ENCODE data around the genes SLC25A19 and SMIM6.

GRCh38 chr17:75251756-75252171 is 9.6 kb downstream of the GGA3 start:
- PRO-cap = no peak

GRCh38 chr17:75254061-75254790 is 7.2 kb downstream of the GGA3 start:
- PRO-cap = no peak

DNA sequence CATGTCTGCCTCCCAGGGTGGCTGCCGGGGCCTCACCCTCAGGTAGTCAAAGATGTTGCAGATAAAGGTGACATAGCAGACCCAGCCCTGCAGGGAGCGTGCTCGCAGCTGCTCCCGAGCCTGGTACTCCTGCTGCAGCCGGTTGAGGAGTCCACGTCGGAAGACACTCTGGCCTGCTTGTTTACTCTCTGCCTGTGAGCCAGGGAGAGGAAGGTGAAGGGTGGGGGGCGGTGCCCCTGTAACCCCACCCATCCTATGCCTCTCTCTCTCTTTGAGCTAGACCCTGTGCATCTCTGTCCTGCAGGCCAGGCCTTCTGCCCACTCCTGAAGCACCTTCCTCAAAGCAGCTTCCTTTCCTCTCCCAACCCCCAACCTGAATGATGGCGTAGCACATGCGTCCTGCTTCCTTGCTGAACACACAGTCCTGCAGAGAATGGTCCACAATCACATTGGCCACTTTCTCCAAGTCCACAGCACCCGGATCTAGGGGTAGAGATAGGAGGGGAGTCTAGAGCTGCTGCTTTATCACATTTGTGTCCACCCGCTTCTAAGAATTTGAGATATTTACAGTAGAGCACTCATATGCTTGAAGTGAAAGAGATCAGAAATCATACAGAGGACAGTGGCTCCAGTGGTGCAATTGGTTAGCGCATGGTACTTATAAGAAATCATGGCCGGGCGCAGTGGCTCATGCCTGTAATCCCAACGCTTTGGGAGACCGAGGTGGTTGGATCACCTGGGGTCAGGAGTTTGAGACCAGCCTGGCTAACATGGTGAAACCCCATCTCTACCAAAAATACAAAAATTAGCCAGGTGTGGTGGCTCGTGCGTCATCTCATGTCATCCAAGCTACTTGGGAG is 3.1 kb downstream of the MIF4GD start:
- PRO-cap = no peak

DNA sequence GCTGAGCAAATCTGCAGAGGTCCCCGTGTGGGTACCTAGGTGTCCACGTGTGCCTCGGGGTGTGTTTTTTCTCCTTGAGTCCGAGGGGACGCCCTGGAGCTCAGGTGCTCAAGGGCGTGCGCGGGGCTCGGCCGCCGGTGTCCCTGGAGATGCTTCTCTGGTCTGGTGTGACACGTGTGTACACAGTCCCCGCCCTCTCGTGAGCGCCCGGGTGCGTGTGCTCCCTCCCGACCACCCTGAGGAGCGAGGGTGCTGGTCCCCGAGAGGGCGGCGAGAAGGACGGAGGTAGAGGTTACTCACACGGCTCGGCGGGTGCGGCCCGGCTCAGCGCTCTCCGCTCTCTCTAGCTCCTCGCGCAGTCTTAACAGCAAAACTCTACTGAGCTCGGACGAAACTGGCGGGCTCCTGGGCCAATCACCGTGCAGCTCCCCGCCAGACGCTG is at the start of gene SLC25A19:
Gene SLC25A19, minus strand, starts transcription at position 380 of the 442 bp plus-strand sequence.
- PRO-cap = bidirectional peak, plus-strand start outside the sequence, minus-strand start at position 345 of the sequence

DNA sequence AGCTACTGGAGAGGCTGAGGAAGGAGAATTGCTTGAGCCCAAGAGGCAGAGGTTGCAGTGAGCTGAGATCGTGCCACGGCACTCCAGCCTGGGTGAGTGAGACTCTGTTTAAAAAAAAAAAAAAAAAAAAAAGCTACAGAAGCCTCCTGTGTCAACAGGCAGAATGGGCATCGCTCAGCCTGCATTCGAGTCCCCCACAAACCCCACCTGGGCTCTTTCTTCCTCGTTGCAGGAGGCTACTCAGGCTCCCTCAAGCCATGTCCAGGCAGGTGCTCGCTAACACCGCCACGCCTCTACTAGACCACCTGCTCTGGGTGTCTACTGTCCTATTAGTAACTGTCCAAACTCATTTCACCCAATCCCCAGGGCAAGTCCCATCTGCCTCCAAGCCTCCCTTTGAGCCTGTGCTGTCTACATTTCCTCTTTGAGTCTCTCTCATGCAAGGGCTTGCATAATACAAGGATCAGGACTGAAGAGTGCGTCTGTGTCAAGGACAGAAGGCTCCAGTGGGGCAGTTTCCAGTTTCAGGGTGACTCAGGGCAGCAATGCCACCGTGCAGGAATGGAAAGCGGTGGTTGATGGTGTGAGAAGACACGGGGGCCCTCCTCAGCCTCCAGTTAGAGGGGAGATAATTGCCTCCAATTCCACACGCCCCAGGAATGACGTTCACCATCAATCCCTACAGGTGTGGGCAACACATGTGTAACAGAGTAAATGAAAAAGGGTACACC is 24.5 kb upstream of the SLC25A19 start:
- PRO-cap = no peak

- PRO-cap = no peak
Observed at GRCh38 chr17:75337003-75337516, 47.8 kb upstream of the SLC25A19 start.

DNA sequence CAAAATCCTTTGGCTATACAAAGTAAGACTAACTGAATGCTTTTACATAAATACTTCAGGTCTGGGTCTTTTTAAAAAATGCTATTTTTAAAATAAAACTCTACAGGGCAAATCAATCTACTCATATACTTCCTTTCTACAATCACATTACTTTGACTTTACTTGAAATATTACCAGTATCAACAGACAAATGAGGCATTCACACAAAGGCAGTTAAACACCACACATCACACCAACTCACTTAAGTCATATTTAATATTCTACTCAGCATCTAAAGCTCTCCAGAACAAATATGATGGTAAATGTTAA is 12.4 kb downstream of the GRB2 start:
- PRO-cap = no peak

DNA sequence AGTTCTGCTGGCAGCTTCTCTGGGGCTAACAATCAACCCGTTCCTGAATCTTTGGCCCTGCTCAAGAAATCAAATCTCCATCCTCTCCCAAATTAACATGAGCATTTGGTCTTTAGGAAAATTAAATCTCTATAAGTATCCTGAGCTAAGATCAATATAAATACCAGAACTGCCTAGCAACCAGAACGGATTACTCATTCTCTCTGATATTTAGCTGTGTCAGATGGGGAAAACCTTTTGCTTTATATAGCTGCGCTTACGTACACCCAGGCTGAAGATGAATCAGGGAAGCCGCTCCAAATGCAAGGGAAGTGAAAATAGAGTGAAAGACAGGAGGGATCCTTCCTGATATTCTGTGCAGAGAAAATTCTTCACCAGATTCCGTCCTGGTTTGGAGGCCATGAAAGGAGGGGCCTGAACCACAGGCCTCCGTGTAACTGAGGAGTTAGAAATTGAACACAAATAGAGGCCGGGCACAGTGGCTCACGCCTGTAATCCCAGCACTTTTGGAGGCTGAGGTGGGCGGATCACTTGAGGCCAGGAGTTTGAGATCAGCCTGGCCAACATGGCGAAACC is 23.4 kb upstream of the GRB2 start:
- PRO-cap = unidirectional peak, plus-strand start at position 274 of the sequence

- PRO-cap = no peak
Observed at GRCh38 chr17:75468802-75469404, 12.5 kb downstream of the TMEM94 start.

- PRO-cap = no peak
Observed at GRCh38 chr17:75487503-75488194, 27.7 kb downstream of the CASKIN2 start.

DNA sequence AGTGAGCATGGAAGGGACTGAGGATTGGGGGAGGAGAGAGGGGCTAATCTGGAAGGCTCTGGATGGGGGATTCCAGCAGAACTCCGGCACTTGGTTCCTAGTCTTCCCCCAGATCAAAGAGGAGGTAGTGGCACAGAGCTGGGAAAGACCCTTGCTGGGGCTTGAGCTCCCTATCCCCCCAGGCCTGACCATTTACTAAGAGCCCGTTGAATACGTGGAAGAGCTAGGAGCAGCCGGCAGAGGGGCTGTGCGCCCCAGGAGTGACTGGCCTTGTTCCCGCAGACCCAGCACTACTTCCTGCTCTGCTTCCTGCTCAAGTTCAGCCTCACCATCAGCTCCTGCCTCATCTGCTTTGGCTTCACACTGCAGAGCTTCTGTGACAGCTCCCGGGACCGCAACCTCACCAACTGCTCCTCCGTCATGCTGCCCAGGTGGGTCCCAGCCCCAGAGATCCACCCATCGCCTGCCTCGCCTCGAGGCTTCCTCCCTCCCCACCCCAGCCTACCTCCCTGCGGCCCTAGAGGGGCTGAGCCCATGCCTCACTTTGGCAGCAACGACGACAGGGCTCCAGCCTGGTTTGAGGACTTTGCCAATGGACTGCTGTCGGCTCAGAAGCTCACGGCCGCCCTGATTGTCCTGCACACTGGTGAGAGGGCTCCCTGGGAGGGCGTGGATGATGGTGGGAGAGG is 17.3 kb downstream of the CASKIN2 start:
- PRO-cap = no peak

- PRO-cap = no peak
Observed at GRCh38 chr17:75526669-75527103, 1.2 kb downstream of the LLGL2 start.

DNA sequence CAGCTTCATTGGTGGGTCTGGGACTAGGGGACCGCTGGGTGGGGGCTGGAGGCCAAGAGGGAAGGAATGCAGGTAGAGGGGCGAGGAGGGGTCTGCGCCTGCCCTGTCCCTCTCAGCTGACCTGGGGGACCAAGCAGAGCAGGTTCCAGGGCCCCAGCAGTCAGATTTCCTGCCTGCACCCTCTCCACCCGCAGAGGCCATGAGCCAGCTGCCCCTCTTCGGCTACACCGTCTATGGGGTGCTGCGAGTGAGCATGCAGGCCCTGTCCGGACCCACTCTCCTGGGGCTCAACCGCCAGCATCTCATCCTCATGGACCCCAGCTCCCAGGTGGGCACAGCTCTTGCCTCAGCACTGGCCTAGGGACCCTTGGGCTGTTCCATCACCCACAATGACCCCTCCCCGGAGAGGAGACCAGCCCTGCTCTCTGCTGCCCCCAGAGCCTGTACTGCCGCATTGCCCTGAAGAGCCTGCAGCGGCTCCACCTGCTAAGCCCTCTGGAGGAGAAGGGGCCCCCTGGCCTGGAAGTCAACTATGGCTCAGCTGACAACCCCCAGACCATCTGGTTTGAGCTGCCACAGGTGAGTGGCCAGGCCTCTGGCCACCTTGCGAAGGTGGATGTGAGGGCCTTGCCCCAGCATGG is 7.5 kb upstream of the SMIM5 start:
- PRO-cap = no peak

- PRO-cap = no peak
Observed at GRCh38 chr17:75638784-75639303, 5.6 kb downstream of the SMIM5 start.

DNA sequence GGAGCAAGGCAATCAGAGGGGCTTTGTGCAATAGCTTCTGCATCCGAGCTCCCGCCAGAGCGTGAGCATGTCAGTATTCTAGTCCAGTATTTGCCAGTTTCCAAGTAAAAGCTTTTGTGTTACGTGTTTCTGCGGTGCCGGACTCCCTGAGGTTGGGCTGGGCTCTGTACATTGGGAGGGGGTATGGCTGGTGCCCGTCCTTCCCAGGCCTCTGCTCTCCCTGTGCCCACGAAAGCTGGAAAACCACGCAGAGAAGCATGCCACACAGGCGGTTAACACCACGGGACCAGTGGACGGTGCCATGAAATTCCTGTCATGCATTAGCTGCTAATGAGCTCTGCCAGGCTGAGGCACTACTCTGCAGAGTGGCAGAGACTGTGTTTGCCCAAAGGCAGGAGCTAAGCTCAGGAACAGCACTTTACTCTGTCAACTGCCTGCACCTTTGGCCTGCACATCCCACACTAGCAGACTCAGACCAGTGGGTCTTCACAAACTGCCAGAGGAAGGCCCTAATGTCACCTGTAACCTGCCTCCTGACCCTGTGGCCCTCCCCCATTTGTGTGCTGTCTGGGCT is 4.7 kb upstream of the SMIM6 start:
- PRO-cap = no peak

- PRO-cap = no peak
Observed at GRCh38 chr17:75646037-75646875, at the start of gene SMIM6. SMIM6 (plus strand) TSS chr17:75646251.

DNA sequence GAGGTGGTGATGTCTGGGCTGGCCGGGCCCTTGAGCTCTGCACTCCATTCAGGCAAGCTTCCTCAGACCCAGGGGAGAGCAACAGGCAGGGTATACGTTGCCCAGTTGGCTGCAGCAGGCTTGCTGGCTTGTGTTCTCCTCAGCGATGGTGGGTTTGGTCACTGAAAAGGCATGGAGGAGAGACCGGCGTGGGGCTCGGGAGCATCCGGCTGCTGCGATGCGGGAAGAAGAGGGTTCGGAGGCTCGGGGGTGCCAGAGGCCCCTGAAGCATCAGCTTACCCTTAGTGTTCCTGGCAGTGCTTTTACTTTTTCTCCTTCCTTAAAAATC is 25.9 kb downstream of the SAP30BP start:
- PRO-cap = no peak

- PRO-cap = no peak
Observed at GRCh38 chr17:75771303-75772292, 6.6 kb upstream of the GALK1 start.

DNA sequence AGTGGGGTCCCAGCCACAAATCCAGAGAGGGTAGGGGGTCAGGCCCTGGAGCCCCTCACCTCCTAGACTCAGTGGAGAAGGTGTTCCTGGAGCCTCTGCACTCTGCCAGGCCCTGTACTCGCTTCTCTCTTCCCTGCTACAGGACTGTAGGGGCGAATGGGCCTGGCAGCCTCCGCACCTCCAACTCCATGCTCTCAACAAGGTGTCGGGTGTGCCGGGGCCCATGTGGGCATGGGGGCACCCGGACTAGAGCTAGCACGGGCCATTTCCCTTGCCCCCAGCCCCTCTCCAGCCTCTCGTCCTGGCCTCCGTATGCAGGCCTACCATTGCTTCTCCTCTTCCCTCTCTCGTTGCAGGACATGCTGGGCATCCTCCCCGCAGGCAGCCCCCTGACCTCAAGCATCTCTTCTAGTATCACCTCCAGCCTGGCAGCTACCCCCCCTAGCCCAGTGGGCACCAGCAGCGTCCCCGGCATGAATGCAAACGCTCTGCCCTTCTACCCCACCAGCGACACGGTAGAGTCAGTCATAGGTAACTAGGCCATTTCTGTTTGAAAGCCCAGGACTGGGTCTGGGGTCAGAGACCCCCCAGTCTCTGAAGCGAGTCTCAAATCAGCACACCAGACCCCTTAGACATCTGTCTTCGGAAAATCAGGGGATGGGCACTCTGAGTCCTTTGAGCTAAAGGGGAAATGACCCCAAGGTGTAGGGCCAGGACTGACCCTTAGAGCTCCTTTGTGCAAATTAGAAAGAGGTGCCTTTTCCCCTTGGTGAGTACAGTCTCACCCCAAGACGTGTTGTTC is 25.7 kb downstream of the UNC13D start:
- PRO-cap = no peak

- PRO-cap = no peak
Observed at GRCh38 chr17:75822921-75823563, 21.2 kb downstream of the UNC13D start.

Data from pulmonary artery (tissue), 1 donor.